ENCODE measurements around the gene PNPLA3.

GRCh38 chr22:42868332-42868756 is 11.3 kb upstream of the ARFGAP3 start:
- RAMPAGE, long total RNA = no peak
- RRBS = no CpG with 5 or more reads among the region's 8 CpGs

GRCh38 chr22:42895010-42895508 is 38.0 kb upstream of the ARFGAP3 start:
- RAMPAGE, long total RNA = no peak
- RRBS = no CpG with 5 or more reads among the region's 7 CpGs

DNA sequence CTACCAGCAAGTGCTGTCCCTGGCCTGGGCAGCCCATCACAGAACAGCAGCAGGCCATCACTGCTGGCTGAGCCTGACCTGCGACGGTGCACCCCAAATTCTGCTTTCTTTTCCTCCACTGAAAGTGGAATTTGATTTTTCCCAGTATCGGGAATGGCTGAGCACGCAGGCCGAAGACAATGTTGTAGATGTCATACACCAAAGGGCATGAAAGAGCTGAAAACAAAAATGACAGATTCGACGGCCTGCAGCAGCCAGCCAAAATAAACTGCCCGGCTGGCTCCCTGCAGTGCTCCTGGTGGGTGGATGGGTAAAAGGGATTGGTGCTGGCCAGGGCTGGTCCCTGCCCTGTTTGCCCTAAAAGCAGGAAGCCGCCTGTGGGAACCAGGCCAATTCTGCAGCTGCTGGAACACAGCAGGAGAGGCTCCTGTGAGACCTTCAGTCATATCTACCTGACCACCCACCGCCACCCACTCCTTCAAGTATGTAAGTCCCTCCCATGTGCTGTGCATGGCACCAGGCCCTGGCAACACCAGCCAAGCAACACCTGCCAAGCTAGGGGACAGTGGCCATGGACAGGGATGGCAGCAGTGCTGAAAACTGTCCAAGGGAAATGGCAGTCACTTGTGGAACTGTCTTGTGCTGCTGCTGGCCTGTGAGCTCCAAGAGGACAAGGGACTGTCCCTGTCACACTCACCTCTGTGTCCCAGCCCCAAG is 48.6 kb upstream of the ARFGAP3 start:
- RAMPAGE, long total RNA = no peak
- RRBS = no CpG with 5 or more reads among the region's 10 CpGs

GRCh38 chr22:42951154-42952228 is 63.5 kb downstream of the PACSIN2 start:
- RAMPAGE, long total RNA = no peak
- RRBS = 59% methylated on average over 3 of the region's 20 CpGs

GRCh38 chr22:42975408-42976281 is 39.3 kb downstream of the PACSIN2 start:
- RAMPAGE, long total RNA = no peak
- RRBS = no CpG with 5 or more reads among the region's 3 CpGs

- RAMPAGE, long total RNA = no peak
- RRBS = no CpG with 5 or more reads among the region's 13 CpGs
These were observed 19.9 kb downstream of the PACSIN2 start for GRCh38 chr22:42994822-42995680.

- RAMPAGE, long total RNA = no peak
- RRBS = no CpG with 5 or more reads among the region's 20 CpGs
These were observed 15.6 kb downstream of the MCAT start for GRCh38 chr22:43127453-43128092.

GRCh38 chr22:43162478-43163393 is 11.4 kb downstream of the TSPO start:
- RAMPAGE, long total RNA = no peak
- RRBS = no CpG with 5 or more reads among the region's 27 CpGs

- RAMPAGE, long total RNA = no peak
- RRBS = 4% methylated on average over 7 of the region's 29 CpGs
These were observed 1.2 kb downstream of the TTLL12 start for GRCh38 chr22:43185480-43186441.

DNA sequence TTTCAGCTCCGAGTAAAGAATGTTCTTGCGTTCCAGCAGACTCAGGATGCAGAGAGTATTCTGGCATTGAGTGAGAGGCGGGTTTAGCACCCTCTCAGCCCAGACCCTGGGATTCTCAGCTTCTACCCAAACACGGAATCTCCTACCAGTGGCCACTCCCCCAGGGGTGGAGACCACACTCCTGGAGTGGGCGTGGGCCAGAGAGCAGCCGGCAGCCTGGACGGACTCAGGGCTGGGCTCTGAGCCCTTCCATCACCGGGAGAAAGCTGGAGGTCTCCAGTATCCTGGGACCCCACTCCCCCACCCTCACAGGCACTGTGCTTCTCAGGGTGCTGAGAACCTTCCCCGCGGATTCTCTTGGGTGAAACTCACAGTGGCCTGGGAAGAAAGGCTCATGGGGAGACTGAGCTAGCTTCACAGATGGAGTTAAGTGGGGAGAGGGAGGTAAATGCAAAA is 26.2 kb upstream of the TTLL12 start:
- RAMPAGE, long total RNA = no peak
- RRBS = 3% methylated on average over 3 of the region's 10 CpGs

DNA sequence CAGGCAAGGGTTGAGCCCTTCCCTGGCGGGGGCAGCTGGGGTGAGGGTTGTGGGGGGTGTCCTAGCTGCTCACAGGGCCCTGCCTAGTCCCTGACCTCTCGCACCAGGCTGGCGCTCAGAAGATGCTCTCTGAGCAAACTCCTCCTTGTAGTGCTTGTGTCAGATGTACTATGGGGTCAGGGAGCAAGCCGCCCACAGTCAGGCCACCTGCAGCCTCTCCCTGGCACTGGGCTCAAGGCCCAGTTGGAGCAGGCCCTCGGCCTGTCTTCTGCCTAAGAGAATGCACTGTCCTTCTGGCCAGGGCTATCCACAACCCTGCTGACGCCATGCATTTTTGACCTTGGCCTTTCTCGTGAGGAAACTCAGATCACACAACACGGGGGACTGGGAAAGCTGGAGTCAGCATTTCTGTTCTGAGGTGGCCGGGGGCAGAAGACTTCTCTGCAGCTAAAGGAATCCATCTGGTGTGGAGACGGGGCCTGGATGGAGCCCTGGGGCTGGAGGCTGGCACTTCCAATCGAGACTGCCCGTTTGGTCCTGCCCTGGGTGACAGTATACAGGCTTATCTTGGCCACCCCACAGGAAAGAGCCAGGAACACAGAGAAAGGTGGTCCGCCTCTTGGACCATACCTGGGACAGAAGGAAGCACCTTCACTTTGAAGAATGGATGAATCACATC is 74.0 kb upstream of the TTLL12 start:
- RAMPAGE, long total RNA = no peak
- RRBS = no CpG with 5 or more reads among the region's 13 CpGs

DNA sequence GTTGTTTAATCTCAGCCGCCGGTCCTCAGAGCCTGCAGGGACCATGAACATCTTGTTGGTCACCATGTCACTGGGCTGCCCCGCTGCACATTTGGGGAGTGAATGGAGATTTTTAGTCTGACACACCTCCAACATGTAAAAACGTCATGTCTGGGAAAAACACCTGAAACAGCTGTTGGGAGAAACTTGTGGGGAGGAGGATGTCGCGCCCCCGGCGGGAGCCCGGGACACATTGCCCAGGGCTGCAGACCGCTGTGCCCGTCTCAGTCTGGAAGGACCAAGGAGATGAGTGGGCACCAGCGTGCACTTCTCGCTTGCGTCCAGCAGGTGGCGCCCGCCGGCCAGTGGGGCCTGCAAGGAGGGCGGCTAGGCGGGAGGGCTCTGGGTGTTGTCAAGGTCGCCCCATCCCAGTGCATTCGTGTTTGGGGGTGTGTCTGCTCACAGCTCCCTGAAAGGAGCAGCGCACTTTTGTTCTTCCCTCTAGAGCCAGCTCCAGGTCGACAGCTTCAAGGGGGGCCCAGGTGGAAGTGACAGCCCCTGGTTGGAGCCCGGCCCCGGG is 23.5 kb upstream of the MPPED1 start:
- RAMPAGE, long total RNA = no peak
- RRBS = no CpG with 5 or more reads among the region's 25 CpGs

- RAMPAGE, long total RNA = no peak
- RRBS = 87% methylated on average over 6 of the region's 23 CpGs
These were observed 62.6 kb downstream of the MPPED1 start for GRCh38 chr22:43474285-43474987.

- RAMPAGE, long total RNA = no peak
- RRBS = under 1% methylated on average over 14 of the region's 90 CpGs
These were observed at the start of gene PNPLA3 for GRCh38 chr22:43922944-43924163. Gene PNPLA3 (plus strand): TSS chr22:43923805.

DNA sequence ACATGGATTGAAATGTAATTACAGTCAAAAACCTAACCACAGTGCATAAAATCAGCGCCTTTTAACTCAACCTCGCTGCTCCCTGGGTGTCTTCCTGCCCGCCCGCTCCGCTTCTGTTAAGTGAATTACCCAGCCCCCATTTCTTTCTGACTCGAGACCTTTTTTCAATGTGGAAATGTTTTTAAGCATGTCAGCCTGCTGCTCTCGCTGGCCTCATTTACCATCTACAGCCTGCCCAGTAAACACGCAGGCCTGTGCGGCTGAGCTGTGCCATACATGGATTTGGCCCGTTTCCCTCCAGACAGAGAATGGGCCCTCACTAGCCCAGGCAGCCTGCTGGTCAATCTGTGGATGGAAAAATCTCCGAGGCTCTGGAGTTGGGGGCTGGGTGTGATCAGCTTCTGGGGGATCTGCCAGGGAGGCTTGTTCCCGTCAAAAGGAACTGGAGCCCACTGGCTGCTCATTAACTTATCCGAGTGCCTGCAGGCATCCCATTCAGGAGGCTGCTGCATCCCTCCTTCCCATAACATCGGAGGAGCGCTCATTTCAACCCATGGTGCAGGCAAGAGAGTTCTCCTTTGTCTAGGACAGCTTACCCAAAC is 32.6 kb upstream of the PARVG start:
- RAMPAGE, long total RNA = no peak
- RRBS = no CpG with 5 or more reads among the region's 15 CpGs

GRCh38 chr22:44180992-44182030 is 586 bp downstream of the PARVG start:
- RAMPAGE, long total RNA = no peak
- RRBS = 73% methylated on average over 13 of the region's 45 CpGs

GRCh38 chr22:44330548-44331779 is 18.2 kb upstream of the SHISAL1 start:
- RAMPAGE, long total RNA = no peak
- RRBS = 2% methylated on average over 60 of the region's 129 CpGs

GRCh38 chr22:44494382-44495009 is 3.5 kb downstream of the RTL6 start:
- RAMPAGE, long total RNA = no peak
- RRBS = no CpG with 5 or more reads among the region's 9 CpGs

DNA sequence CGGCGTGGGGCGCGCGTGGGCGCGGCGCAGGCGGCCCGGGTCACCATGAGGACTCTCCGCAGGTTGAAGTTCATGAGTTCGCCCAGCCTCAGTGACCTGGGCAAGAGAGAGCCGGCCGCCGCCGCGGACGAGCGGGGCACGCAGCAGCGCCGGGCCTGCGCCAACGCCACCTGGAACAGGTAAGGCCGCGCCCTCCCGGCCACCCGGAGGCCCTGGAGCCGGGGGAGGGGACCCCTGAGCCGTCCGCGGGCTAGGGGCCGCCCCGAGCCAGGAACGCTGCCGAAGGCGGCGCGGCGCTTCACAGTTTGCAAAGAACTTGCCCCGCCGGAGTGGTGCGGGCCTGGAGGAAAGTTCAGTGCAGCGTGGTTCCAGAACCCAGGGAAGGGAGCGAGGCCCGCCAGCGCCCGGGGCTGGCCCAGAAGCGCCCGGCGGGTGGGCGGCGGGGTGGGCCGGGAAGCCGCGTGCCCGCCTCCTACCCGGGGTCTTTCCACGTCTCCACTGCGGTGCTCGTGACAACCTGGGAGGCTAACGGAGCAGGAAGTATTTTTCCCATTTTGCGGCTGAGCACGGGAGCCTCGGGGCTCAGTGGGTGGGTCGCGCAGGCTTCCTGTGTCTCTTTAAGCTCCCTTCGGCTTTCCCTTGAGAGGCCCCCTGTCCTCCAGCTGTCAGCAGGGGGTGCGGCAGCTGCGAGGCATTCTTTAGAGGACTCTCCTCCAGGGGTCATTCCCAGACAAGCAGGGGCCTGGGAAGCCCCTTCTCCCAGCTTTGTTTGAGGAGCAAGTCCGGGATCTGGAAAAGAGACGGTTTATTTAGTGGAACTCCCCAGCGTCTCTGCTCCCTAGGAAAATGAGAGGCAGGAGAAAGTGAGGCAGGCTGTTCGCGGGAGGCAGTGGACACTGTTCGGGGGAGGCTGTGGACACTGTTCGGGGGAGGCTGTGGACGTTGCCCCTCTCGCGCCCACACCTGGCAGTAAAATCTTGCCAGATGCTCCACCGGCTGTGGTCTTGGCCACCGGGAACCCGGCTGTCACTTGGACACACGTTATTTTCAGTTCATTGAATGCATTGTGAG is 761 bp downstream of the PRR5 start:
- RAMPAGE, long total RNA = no peak
- RRBS = 2% methylated on average over 33 of the region's 84 CpGs

GRCh38 chr22:45007618-45008189 is 2.1 kb downstream of the PHF21B start:
- RAMPAGE, long total RNA = no peak
- RRBS = under 1% methylated on average over 15 of the region's 55 CpGs